Measurements from ENCODE around the genes CCR6 and UNC93A.

- PRO-cap, result no peak
Measured at GRCh38 chr6:166904223-166904717, 52.1 kb downstream of the RNASET2 start.

DNA sequence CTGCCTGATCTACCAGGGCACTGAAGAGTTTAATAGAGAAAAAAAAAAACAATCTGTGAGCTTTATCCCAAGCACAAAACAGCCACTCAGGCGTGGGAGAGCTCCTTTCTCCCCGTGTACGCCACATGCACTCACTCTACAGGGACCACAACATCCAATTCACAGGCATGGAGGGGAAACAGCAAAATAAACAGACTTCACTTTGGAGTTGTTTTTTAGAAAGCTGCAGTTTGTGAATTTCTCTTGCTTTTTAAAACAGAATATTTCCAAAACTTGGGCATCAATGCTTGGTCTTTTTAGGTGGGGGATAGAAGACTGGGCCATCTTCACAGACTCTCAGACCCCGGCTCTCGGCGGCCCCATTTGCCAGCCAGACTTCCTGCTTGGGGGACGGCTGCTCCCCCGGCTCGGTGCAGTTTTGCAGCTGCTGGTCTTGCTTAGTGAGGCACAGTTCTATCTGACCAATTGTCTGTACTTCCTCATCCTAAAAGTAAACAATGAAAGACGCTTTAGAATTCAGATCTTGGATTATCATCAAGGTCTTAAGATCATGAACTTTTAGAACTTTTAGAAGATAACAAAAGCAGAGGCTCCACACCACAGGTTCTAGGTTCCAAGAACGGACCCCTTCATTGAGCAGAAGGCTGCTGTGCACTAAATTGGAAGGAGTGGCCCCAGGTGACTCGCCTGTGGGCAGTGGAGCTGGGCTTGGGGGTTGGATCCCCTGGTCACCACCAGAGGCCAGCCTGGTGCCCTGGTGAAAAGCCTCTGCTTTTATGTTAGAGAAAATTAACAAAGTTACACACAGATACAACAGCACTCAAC lies 26.8 kb downstream of the RNASET2 start:
- PRO-cap, result no peak

- PRO-cap, result no peak
Measured at GRCh38 chr6:166931023-166931571, 25.3 kb downstream of the RNASET2 start.

- PRO-cap, result no peak
Measured at GRCh38 chr6:166949788-166950615, 6.3 kb downstream of the RNASET2 start.

DNA sequence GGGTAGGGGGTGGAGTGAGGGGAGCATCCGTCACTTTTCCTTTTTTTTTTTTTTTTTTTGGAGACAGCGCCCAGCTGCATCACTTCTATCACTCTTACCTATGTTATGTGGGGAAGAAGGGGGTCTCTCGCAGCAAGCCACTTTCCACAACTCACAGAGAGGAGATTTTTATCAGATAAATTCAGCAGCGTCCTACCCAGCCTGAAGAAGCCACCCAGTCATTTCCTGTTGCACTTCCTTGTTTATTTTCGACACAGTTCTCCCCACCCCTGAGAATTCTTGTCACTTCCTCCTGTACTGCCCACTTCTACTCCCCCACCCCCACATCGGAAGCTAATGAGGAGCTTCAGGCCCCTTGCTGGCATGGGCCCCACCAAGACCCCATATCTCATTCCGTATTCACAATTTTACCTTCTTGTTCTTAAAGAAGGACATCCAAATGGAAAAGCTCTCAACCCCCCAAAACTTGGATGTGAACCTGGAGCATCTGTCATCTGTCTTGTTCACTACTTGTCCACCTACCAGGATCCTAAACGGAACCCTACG lies 2.9 kb upstream of the RNASET2 start:
- PRO-cap, result unidirectional peak, minus-strand start at position 220 of the sequence

DNA sequence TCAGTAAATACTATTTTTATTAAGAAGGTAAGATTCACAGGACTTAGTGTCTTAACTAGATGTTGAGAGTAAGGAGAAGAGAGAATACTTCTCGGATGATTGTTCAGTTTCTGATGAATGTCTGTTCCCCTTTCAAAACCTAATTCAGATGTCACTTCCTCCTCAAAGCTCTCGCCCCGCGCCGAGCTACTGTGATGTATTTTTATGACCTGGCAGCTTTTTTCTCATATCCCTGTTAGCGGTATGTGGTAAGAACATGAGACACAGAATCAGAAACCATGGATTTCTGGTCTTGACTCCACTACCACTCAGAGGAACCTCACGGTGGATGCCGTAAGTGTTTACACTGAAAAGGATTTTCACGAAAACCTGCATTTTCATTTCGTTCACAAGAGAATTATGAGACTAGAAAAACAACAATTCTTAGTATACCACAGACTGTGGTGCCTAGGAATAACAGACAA lies 48.4 kb downstream of the CEP43 start:
- PRO-cap, result no peak

- PRO-cap, result no peak
Measured at GRCh38 chr6:167122847-167123362, at the start of gene CCR6. CCR6 (plus strand) TSS chr6:167123096.

GRCh38 chr6:167129891-167130782 lies 7.2 kb downstream of the CCR6 start:
- PRO-cap, result no peak

DNA sequence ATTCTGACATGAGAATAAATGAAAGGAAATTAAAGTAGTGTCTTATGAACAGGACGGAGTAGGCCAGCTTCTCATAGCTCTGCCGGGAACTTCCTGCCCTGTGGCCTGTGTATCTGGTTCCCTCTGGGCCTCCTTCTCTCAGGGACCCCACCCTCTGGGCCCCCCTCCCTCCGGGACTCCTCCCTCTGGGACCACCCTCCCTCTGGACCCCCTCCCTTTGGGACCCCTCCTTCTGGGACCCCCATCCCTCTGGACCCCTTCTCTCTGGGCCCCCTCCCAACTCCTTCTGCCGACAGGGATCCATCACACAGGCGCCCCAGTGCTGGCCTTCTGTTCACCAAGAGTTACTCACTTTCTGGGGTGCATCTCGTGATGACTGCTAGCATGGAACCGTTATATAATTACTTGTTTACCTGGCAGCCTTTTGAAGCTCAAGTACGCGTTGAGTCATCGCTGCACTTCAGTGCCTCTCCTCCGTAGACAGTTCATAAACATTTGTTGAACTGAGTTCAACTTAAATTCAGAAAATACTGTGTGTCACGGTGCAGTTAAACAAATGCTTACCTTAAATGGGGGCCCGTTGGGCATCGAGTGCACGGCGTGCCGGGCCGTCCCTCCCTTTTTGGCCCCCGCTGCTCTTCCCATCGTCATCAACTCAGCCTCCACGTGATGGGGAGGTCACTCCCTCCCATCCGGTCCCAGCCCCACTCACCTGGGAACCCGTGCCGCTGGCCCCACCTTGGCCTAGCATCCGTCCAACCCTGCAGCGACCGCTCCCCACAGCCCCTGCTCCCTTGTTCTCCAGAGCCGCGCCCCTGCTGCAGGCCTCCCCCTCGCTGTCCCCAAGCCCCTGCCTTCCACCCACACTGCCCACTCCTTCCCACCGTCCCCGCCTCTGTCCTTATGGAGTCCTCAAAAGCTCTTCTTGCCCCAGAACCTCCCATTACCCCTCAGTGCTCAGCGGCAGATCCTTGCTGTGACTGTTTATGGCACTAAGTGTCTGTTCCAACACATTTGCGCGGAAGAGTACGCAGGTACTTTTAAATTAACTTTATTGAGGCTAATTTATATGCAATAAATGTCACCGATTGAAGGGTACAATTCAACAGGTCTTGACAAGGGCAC lies 8.2 kb downstream of the CCR6 start:
- PRO-cap, result no peak

DNA sequence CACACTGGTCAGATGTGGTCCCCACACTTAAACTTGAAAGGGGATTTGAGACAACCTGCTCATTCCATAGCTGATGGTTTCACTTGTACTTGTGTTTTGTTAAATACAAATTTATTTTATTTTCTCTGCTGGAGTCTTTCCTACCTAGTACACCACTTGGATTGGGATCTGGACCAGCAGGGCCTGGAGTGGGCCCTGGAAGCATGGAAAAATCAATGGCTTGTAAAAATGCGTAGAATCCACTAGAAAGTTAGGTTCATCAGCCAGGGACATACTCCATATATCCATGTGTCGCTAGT lies 521 bp upstream of the GPR31 start:
- PRO-cap, result no peak

GRCh38 chr6:167290936-167291629 lies at the start of gene UNC93A:
UNC93A (plus strand) TSS chr6:167291315.
- PRO-cap, result no peak

GRCh38 chr6:167291630-167291926 lies 463 bp downstream of the UNC93A start:
- PRO-cap, result no peak

DNA sequence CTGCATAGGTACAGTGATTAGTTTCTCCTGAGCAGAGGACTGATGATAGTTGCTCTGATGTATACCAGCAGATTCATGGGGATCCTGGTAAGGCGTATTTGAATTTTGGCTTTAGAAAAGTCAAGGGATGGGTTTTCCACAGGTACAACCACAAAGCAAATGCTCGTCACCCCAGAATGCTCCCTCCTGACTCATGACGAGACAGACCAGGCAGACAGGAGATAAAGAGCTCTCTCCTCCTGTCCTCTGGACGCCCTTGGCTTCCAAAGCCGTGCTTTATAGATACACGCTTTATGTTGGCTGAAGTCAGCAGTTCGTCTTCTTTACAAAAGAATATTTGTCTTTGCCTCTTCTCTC lies 166.8 kb downstream of the TTLL2 start:
- PRO-cap, result no peak

- PRO-cap, result no peak
Measured at GRCh38 chr6:167675858-167676723, 150.6 kb upstream of the AFDN start.

GRCh38 chr6:167733527-167734636 lies 92.8 kb upstream of the AFDN start:
- PRO-cap, result no peak

- PRO-cap, result no peak
Measured at GRCh38 chr6:167750885-167751495, 75.7 kb upstream of the AFDN start.

DNA sequence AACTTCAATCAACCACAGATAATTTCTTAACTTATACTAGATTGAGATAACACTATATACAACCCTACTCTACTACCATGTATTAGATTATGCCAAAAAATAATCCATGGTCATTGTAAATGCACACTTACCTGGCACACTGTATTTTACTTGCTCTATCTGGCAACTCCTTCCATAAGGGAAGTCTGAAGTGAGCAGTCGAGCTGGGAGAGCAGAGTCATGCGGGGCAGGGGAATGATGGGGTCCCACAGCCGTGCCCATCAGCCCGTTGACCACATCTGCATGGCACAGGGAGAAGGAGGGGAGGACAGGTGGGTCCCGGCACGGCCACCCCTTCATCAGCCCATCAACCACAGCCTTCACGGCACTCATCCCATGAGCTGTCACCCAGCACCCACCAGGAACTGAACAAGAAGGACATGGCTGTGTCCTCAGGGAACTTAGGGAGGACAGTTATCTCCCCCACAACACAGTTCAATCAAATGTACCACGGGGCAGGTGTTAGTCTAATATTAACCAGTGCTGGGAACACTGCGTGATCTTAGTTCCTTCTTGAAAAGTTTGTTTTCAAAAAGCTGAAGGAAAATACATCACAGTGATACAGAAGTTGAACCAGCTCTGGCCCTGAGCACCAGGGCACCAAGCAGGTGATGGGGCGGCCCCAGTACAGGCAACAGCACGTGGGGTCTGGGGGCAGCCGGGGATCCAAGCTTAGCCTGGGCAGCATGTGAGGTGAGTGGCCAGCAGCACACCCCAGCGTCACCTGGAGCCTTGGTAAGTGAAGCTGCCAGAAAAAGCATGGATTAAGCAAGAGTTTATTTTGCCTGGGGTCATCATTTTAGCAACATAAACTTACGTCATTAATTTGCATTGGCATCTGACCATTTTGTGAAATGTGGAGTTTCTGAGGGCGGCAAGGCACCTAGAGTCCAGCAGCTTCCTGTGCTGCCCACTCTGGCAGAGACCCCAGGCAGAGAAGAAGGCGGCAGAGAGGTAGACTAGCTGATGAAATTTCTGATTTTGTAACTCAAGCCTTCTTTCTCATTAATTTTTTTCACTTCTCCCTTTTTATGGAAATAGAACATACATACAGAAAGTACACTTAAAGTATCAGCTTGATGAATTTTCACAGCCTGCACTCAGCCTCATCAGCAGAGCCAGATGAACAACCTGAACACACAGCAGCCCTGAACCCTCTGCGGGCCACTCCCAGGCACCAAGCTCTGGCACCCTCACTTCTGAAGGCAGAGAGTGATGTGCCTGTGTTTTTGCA lies 35.5 kb upstream of the AFDN start:
- PRO-cap, result no peak

DNA sequence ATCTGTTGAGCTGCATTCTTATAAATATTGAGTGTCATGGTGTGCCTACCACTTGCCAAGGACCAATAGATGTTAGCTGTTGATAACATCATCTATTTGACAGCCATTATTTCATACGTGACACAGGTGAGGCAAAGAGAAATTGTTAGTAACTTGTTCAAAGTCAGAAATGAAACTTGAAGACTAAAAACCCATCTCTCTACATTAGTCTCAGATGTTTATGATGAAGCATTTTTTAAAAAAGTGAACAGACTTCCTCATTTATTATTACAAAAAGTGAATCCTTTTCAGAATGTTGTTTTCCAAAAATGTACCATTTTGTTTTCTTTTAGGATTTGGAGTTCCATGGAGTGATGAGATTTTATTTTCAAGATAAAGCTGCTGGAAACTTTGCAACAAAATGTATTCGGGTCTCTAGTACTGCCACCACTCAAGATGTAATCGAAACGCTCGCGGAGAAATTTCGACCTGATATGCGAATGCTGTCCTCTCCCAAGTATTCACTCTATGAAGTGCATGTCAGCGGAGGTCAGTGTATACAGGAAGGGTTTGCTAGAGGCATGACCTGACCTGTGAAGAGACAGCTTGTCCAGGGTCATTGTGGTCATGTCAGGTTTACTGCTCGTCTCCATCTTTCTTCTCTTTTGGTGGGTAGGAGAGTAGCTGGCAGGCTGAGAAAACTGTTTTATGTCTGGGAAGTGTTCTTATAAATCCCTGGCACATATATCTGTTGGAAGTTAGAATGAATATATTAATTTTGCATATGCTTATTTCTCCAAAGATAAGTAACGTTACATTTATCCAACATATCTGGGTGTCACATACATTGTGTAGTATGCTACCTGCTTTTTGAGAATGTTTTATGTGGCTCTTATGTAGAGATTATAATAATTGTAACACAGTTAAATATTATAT lies 37.8 kb downstream of the AFDN start:
- PRO-cap, result no peak

DNA sequence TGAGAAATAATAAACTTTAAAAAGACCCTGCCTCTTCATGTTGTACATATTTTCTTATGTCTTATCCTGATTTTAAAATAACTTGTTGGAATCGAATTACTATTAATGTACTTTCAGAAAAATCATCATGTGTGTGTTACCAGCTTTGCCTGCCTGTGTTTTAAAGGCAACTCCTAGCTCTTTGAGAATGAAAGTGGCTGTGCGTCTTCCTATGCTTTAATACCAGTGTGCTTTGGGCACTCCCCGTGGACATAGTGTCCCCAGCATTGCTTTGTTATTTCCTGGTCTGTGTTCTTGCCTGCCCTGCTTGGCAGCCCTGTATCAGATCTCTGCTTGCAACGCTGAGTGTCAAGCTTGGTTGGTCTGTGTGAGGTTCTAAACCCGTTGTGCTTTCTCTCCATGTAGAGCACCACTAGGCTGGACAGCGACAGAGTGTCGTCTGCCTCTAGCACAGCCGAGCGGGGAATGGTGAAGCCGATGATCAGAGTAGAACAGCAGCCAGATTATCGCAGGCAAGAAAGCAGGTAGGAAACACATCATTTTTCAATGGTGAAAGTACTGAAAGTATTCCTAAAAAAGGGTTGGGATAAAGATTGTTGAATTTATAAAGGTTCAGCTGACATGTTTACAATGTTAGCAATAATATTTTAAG lies 80.2 kb downstream of the AFDN start:
- PRO-cap, result no peak

GRCh38 chr6:168078065-168078681 lies 839 bp downstream of the FRMD1 start:
- PRO-cap, result no peak

Data from ureter (tissue), 1 donor.